ENCODE measurements around a stretch of chr18.

- PRO-cap, 4 experiments: peak in 1 of 4 experiments; most common plus-strand start chr18:22324945 (in 1)
- RAMPAGE, long total RNA, 4 experiments: no peak in any of the 4 experiments
These were observed 93.1 kb downstream of the CTAGE1 start for GRCh38 chr18:22324460-22325259.

- PRO-cap, 4 experiments: no peak in any of the 4 experiments
- RAMPAGE, long total RNA, 4 experiments: no peak in any of the 4 experiments
These were observed 129.2 kb upstream of the CTAGE1 start for GRCh38 chr18:22546931-22547281.

DNA sequence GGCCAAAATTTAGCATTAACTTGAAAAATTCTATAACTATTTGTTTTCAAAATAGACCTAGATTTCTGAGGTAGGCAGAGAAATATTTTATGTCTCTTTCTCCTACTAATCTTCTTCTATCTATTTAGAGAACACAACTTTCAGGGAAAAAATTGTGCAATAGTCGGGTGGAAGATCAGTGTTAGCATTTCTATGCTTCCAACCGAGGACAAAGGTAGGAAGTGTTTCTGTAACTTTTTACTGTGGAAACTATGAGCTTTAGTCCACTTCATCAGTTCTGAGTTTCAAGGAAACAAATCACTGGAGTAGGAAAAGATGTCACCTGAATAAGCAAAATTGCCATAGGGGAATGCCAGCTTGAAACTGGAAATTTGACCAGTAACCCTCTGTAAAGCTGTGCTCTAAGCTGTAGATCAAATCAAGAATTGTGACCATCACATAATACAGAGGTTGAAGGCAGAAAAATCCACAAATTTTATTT is 207.7 kb upstream of the CTAGE1 start:
- PRO-cap, 4 experiments: no peak in any of the 4 experiments
- RAMPAGE, long total RNA, 4 experiments: no peak in any of the 4 experiments

GRCh38 chr18:22689568-22690124 is 243.5 kb upstream of the RBBP8 start:
- PRO-cap, 4 experiments: no peak in any of the 4 experiments
- RAMPAGE, long total RNA, 4 experiments: no peak in any of the 4 experiments

GRCh38 chr18:22704394-22704634 is 228.8 kb upstream of the RBBP8 start:
- PRO-cap, 4 experiments: no peak in any of the 4 experiments
- RAMPAGE, long total RNA, 4 experiments: no peak in any of the 4 experiments

DNA sequence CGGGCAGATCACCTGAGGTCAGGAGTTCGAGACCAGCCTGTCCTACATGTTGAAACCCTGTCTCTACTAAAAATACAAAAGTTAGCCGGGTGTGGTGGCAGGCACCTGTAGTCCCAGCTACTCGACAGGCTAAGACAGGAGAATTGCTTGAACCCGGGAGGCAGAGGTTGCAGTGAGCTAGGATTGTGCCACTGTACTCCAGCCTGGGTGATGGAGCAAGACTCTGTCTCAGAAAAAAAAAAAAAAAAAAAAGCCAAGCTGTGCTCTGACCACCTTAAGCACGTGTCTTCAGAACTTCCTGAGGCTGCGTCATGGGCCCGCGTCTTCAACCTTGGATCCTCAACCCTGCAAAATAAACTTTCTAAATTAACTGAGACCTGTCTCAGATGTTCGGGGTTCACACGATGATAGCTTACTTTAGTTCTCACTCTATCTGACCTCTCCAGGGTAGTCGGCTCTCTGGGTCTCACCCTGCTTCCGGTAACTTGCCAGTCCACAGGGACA is 65.9 kb upstream of the CABLES1 start:
- PRO-cap, 4 experiments: no peak in any of the 4 experiments
- RAMPAGE, long total RNA, 4 experiments: no peak in any of the 4 experiments

- PRO-cap, 4 experiments: peak in 2 of 4 experiments; most common minus-strand start chr18:23228896 (in 1)
- RAMPAGE, long total RNA, 4 experiments: no peak in any of the 4 experiments
These were observed 93.0 kb downstream of the CABLES1 start for GRCh38 chr18:23227845-23229035.

DNA sequence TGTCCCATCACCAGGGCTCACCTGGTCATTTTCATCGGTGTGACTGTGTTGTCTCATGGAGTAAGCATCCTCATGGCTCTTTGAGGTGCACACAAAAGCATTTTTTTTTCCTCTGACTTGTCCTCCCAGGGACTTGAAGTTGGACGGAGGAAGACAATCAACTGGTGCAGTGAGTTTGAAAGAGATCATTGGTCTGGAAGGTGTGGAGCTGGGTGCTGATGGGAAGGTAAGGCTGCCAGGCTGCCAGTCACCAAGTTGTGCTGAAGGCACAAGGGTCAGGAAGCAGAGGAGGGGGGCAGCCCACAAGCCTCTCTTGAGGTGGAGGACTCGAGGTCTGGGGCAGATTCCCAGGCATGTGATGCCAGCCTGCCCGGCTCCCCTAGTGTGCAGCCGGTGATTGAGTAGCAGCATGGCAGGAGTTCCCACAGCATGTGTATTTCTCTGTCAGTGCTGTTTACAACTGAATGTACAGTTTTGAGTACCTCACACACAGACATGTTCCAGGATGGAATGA is 99.3 kb downstream of the CABLES1 start:
- PRO-cap, 4 experiments: no peak in any of the 4 experiments
- RAMPAGE, long total RNA, 4 experiments: no peak in any of the 4 experiments

DNA sequence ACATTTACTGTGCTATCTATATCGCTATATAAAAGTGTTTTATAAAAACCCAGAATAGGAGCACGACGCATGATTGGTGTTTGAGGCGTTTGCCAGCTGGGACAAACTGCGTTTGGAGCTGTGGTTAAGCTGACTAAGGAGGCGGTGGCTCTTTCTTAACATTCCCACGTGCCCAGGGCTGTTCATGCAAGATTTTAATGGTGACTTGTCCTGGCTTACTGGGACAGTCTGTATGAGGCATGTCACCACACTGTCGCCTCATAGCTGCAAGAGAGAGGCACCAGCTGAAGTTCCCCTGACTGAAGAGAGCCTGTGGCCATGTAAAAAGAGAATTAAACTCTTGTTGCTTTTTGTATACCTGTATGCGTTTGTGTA is 123.0 kb downstream of the CABLES1 start:
- PRO-cap, 4 experiments: no peak in any of the 4 experiments
- RAMPAGE, long total RNA, 4 experiments: no peak in any of the 4 experiments

- PRO-cap, 4 experiments: no peak in any of the 4 experiments
- RAMPAGE, long total RNA, 4 experiments: no peak in any of the 4 experiments
These were observed 479 bp upstream of the RIOK3 start for GRCh38 chr18:23452657-23452958.

DNA sequence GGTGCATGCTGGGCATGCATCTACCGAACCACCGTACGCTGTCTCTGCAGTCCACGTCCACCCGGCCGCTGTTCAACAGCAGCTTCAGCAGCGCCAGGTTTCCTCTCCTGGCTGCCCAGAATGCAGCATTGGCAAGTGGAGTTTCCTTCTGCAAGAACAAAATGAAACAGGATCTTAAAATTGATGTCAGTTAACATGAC is 13.8 kb downstream of the ANKRD29 start:
- PRO-cap, 4 experiments: no peak in any of the 4 experiments
- RAMPAGE, long total RNA, 4 experiments: no peak in any of the 4 experiments

GRCh38 chr18:23857877-23858147 is 156.7 kb upstream of the TTC39C start:
- PRO-cap, 4 experiments: no peak in any of the 4 experiments
- RAMPAGE, long total RNA, 4 experiments: no peak in any of the 4 experiments

DNA sequence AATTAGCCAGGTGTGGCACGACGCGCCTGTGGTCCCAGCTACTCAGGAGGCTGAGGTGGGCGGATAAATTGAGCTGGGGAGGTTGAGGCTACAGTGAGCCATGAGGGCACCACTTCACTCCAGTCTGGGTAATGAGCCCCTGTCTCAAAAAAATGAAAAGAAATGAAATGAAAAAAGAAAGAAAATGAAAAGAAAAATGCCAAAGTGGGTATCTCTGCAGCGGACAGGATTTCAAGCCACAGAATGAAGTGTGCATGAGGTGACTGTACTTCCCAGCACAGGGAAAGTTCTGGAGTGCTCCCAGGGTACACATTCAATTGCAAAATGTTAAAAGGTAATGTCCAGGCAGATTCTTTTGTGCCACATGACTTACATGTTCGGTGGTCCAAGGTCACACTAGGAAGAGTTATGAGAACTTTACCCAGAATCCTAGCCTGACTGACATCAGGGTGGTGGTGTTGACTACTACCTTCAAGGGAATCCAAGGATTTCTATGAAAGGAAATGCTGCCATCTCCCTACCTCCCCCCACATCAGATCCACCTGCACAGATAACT is 56.4 kb downstream of the CABYR start:
- PRO-cap, 4 experiments: no peak in any of the 4 experiments
- RAMPAGE, long total RNA, 4 experiments: no peak in any of the 4 experiments

- PRO-cap, 4 experiments: peak in 4 of 4 experiments; most common plus-strand start chr18:24398102 (in 4)
- RAMPAGE, long total RNA, 4 experiments: no peak in any of the 4 experiments
These were observed 297 bp upstream of the OSBPL1A start for GRCh38 chr18:24397952-24398290.

DNA sequence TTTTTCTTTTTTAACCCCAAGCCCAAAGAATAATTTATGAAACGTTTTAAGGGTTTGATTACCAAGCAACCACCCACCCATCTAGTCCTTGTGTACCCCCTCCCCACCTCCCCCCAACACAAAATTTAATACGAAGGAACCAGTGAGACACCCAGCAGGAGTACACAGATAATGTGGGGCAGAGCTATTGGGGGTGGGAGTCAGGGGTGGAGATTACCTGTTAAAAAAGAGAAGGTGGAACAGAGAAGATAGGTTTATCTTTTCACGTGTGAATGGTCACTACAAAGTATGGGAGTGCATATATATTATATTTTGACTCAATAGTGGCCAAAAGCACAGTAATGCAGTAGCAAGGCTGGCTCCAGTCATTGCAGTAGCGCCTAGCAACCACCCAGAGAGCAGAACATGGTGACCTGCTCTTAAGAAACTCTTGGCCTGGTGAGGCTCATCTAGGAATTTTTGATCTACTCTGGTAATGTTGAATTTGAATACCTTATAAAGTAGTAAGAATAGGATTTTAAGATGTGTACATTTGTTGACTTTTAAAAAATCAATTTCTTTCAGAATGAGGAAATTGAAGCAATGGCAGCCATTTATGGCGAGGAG is 988 bp downstream of the IMPACT start:
- PRO-cap, 4 experiments: no peak in any of the 4 experiments
- RAMPAGE, long total RNA, 4 experiments: no peak in any of the 4 experiments

GRCh38 chr18:25854393-25854863 is 236.0 kb downstream of the SS18 start:
- PRO-cap, 4 experiments: no peak in any of the 4 experiments
- RAMPAGE, long total RNA, 4 experiments: no peak in any of the 4 experiments

DNA sequence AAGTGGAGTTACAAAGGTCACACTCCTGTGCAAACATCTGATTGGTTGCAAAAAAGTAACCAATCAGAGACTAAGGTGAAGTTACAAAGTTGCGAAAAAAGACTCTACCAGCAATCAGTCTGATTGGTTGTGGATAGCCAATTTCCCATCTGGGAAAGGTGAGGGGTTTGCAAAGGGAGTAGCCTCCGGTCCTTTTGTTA is 131.9 kb downstream of the SS18 start:
- PRO-cap, 4 experiments: no peak in any of the 4 experiments
- RAMPAGE, long total RNA, 4 experiments: no peak in any of the 4 experiments

- PRO-cap, 4 experiments: no peak in any of the 4 experiments
- RAMPAGE, long total RNA, 4 experiments: no peak in any of the 4 experiments
These were observed 45.0 kb downstream of the SS18 start for GRCh38 chr18:26045259-26045989.

DNA sequence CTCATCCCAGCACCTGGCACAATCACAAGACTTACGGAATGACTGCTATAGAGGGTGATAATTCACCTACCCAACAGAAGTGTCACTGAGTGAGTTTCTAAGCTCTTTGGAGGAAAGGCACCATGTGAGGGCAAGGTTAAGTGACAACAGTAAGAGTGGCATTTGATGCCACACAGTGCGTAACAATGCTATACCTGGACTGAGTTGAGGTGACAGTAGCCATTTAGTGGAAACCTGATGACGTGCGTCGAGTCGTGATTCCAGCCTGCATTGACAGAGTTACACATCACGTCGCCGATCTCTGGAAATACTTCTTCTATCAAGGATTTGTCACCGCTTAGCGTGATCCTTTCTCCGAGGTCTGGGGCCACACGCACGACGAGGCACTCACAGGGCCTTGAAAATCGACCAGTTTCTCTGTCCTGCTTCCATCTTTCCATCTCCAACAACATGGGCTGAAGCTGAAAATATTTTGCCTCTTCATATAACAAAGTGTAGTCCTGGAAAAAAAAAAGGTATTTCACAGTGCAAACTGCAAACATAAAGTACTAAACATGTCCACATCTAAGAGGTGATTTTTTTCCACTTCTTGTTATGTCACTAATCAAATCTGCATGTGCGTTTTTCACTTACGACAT is 88.8 kb downstream of the KCTD1 start:
- PRO-cap, 4 experiments: no peak in any of the 4 experiments
- RAMPAGE, long total RNA, 4 experiments: no peak in any of the 4 experiments

- PRO-cap, 4 experiments: no peak in any of the 4 experiments
- RAMPAGE, long total RNA, 4 experiments: no peak in any of the 4 experiments
These were observed 910 bp downstream of the KCTD1 start for GRCh38 chr18:26547511-26547774.